ENCODE measurements around the genes BCL7C, CTF1, PRSS53, VKORC1 and TRIM72.

GRCh38 chr16:30557030-30557685, 1.0 kb downstream of the ZNF764 start:
- PRO-cap, 2 experiments: peak in 2 of 2 experiments; most common plus-strand start chr16:30557352 (in 1); most common minus-strand start chr16:30557314 (in 1)

- PRO-cap, 2 experiments: peak in 2 of 2 experiments; most common plus-strand start chr16:30649881 (in 2)
These were observed 1.1 kb upstream of the PRR14 start for GRCh38 chr16:30649599-30650073.

- PRO-cap, 2 experiments: peak in 2 of 2 experiments; most common plus-strand start chr16:30651370 (in 1); most common minus-strand start chr16:30651409 (in 2)
These were observed 642 bp downstream of the PRR14 start for GRCh38 chr16:30651216-30651987.

- PRO-cap, 2 experiments: peak in 2 of 2 experiments; most common plus-strand start chr16:30657653 (in 1); most common minus-strand start chr16:30657959 (in 2)
These were observed 783 bp upstream of the FBRS start for GRCh38 chr16:30657052-30658244.

- PRO-cap, 2 experiments: no peak in any of the 2 experiments
These were observed 143 bp upstream of the FBRS start for GRCh38 chr16:30658245-30658330.

- PRO-cap, 2 experiments: peak in 2 of 2 experiments; most common minus-strand start chr16:30660814 (in 2)
These were observed 2.3 kb downstream of the FBRS start for GRCh38 chr16:30660687-30660869.

DNA sequence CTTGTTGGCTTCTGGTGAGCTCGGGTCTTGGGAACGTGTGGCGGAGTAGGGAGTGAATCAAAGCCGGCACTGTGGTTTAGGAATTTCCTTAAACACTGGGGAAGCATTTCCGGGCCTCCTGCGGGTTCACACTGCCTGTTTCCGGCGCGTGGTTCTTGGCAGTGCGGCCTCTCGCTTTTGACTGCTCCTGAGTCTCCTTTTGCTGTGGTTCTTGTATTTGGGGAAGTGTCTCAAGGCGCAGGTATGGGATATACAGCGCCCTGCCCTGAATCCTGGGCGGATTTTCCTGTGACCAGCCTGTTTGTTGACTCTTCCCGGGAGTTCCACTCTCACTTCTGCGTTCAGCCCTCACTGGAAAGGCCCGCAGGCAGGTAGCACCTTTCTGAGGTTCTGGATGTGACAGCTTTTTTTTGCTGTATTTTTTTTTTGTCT, 274 bp downstream of the SRCAP start:
- PRO-cap, 2 experiments: peak in 1 of 2 experiments; most common minus-strand start position 353 of the sequence (in 1)

GRCh38 chr16:30709522-30710292, 10.7 kb downstream of the SRCAP start:
- PRO-cap, 2 experiments: no peak in any of the 2 experiments

DNA sequence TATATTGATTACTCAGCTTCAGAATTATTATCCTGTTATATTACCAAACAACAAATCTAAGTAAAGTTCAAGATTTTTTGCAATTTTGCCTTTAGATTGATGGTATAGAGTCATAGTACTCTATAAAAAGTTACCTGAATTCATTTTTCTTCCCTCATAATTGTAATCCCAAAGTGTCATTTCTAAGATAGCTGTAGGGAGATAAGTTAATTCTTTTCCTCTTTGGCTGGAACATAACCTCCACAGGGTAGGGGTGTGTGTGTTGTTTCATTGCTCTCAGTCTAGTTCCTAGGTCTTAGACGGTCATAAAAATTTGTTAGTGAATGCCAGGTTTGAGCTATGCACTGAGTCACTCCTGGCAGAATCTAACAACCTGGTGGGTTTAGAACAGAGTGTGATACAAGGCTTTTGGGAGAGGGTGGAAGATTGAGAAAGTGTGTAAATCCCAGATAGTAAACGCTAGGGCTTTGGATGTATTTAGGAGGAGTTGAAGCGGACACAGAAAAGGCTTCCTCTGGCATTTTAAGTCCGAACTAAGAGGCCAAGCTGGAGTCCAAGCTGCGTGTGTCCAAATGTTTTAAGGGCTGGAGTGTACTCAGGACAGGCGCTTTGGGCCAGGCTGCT, 903 bp upstream of the PHKG2 start:
- PRO-cap, 2 experiments: no peak in any of the 2 experiments

- PRO-cap, 2 experiments: peak in 2 of 2 experiments; most common plus-strand start chr16:30875696 (in 1); most common minus-strand start chr16:30876227 (in 2)
These were observed 18.1 kb downstream of the BCL7C start for GRCh38 chr16:30875579-30876421.

GRCh38 chr16:30893352-30893772, 515 bp downstream of the BCL7C start:
- PRO-cap, 2 experiments: no peak in any of the 2 experiments

DNA sequence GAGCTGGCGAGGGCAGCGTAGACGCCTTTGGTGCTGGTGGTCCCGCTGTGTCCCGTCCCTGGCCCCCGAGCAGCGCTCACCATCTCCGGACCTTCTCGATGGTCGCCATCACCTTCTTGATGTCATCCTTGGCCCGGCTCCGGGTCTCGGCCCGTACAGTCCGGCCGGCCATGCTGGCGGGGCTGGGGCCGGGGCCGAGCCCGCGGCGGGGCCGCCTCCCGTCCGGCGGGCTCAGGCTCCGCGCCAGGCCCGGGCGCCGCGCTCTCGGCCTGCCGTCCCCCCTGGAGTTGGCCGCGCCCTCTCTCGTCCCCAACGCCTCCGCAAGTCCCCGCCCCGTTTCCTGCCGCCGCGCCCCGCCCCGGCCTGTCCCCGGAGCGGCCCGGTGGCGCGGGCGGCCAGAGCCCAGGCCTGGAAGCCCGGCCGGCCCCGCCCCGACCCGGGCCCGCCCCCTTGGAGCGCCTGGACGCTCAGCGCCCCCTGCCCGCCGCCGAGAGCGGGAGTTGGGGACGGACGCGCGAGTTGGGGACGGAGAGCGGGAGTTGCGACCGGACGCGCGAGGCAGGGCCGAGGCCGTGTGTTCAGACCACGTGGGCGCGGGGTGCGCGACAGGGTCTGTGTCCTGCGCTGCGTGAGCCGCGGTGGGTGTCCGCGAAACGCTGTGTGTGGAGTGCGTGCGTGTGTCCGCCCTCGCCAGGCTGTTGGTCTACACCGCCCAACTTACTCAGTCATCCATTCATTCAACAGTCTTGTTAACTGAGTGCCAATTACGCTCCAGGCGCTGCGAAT, at the start of gene BCL7C:
Gene BCL7C (minus strand): TSS at position 305 of the 786 bp plus-strand sequence.
- PRO-cap, 2 experiments: peak in 2 of 2 experiments; most common plus-strand start position 364 of the sequence (in 2); most common minus-strand start position 255 of the sequence (in 1)

DNA sequence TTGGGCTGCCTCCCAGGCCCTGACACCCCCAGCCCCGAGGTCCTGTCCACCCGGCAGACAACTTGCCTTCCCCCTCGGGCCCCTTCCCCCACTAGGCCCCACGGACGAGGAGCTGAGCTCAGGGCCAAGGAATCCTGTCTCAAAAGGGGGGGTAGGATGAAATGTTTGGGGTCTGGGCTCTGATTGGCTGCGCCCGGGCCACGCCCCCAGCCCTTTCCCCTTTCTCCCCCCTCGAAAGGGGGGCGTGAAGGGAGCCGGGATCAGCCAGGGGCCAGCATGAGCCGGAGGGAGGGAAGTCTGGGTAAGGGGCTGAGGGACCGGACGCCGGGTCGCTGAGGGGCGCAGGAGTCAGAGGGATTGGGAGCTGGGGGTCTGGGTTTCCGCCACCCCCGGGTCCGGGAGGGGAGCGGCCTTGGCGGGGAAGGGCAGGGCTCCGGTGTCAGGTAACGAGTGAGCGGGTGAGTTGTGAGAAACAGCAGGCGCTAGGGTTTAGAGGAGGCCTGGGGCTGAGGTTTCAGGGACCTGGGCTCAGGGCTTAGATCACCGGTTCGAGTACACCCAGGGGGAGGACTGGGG, at the start of gene CTF1:
Gene CTF1 (plus strand): TSS at position 247 of the 576 bp plus-strand sequence.
- PRO-cap, 2 experiments: no peak in any of the 2 experiments

DNA sequence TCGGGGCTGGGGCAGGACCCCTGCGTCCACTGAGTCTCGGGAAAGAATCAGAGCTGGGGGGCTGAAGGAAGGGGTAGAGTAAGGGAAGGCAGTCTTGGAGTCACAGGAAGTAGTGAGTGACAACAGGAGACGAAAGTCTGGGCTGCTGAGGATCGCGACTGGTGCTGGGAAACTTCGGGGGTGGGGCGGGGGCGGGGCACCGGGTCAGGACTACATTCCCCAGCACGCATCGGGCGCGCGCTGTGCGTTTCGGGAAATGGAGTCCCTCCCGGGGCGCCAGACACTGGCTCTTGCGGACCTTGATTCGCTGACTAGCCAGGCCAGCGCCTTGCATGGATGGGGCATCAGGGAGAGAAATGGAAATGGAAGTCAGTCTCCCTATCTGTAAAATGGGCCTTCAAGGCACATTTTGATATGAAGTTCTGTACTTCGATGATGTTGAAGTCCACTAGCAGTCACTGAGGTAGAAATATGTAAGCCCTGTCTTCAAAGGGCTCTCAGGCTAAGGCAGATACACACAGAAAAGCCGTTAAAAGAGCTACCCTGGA, 604 bp downstream of the CTF1 start:
- PRO-cap, 2 experiments: peak in 2 of 2 experiments; most common plus-strand start position 435 of the sequence (in 1); most common minus-strand start position 106 of the sequence (in 1)

- PRO-cap, 2 experiments: no peak in any of the 2 experiments
These were observed 8.3 kb downstream of the SETD1A start for GRCh38 chr16:30965577-30966448.

DNA sequence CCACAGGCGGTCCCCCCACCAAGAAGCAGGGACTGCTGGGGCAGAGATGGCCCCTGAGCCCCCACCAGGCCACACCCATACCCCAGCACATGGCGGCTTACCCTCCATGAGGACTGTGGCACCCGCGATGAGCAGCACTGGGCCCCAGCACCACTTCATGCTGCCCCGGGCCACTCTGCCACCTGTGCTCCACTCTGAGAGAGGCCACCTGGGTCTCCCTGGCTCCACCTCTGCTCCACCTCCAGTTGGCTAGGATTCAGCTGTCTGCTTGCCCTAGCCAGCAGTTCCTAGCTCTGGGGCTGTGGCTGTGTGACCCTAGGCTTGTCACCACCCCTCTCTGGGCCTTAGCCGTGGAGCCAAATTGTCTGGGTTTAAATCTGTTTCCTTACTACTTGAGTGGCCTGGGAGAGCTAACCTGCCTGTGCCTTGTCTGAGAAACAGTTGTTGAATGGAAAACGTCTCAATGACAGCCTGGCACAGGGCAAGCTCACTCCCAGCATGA, at the start of gene PRSS53:
Gene PRSS53 (minus strand): TSS at position 293 of the 502 bp plus-strand sequence.
- PRO-cap, 2 experiments: no peak in any of the 2 experiments

GRCh38 chr16:31094294-31095182, at the start of gene VKORC1:
Gene VKORC1, minus strand, starts transcription at chr16:31094797.
- PRO-cap, 2 experiments: peak in 2 of 2 experiments; most common plus-strand start chr16:31094728 (in 2); most common minus-strand start chr16:31094585 (in 2)

- PRO-cap, 2 experiments: no peak in any of the 2 experiments
These were observed 749 bp downstream of the PRSS8 start for GRCh38 chr16:31134575-31135381.

DNA sequence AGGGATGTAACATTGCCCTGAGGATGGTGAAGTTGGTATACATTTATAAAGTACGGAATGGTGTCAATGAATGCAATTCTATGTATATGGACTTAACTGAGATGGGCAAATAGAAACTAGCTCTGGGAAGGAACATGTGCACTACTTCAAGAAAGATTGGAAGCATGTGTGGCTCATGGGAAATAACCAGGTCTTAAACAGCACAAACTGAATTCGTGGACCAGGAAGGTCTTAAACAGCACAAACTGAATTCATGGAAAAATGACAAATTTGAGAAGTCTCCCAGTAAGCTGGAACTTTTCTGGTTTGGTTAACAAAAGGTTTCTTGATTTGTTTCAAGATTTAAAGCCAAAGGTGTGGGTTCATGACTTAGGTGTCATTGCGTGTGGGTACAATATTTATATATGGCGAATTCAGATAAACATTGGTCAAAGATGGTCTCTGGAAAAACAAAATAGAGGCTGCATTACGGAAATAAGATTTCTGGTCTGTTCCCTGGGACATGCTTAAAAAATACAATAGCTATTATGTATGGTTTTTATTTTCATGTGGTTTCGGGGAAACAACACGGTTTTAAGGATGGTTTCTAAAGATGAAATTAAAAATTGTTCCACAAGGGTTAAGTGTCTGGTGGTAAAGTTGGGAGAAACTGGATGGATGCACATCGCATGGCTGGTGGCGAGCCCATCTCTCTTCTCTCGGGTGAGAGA, 7.5 kb downstream of the FUS start:
- PRO-cap, 2 experiments: no peak in any of the 2 experiments

DNA sequence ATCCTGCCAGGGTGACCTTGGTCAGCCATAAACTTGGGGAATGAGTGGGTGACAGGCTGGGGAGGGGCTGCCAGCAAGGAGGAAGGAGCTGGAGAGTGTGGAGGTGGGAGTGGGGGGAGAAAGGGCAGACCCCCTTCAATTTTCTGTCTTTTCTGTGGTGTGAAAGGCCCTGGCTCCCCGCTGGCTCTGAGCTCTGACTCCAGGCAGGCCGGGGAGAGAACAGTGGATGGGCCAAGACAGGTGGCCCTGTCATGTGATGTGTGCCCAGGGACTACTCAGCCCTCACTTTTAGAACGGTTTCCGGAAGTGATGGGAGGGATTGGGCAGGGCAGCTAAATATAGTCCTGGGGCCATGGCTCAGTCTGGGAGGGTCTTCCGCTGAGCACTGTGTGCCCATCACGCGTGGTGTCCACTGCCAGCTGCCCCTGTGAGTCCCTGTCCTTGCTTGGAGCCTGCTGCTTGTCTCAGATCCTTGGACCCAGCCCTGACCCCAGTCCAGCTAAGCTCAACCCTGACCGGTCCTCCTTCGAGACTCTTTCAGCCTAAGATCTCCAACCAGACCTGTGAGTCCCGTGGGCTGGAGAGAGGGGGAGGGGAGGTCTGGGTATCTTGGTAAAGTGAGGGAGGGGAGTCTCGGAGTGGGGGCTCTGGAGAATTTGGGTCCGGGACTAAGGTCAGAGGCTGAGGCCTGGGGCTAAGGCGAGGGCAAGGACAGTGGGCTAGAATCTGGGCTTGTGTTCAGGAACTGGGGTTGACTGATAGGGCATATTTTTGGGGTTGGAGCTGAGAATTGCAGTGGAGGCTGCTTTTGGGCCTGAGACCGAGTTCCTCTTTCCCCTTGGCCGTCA, at the start of gene TRIM72:
Gene TRIM72 (plus strand): TSS at position 385 of the 848 bp plus-strand sequence.
- PRO-cap, 2 experiments: no peak in any of the 2 experiments